Mesenchymal stem cell of the bone marrow (primary cell): ENCODE measurements around a stretch of chr15.

DNA sequence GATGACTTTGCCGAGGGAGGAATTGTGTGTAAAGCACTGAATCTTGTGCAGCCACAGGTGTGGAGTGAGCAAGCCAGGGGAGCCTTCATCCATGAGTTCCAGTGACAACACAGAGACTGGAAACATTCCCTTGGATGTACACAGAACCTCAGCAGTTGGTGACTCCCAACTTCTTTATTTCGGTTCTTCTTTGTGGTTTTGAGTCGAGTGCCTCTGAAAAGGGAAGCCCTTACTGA is 7.6 kb downstream of the SLCO3A1 start:
- CAGE, long polyA plus RNA = no peak

GRCh38 chr15:91965802-91966517 is 112.5 kb downstream of the SLCO3A1 start:
- CAGE, long polyA plus RNA = no peak

DNA sequence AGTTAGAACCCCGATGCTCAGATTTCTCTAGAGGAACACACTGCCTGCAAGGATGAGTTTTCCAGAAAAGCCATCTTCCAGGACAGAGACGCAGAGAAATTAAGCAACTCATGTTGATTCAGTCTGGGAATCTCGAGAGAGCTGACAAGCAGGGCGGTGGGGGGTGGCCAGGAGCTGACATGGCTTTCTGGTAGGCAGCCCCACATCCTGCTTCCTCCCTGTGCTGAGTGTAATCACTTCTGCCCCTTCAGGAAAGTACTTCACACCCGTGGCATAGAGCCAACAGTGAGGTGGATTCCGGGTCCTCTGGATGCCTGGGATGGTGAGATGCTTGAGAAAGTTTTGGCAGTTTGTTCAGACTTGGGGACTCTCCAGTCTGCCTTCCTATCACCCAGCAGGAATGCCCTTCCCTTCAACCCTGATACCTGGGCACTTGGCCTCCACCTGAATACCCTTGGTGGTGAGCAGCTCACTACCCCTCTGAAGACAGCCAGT is 221.2 kb downstream of the SLCO3A1 start:
- CAGE, long polyA plus RNA = no peak

DNA sequence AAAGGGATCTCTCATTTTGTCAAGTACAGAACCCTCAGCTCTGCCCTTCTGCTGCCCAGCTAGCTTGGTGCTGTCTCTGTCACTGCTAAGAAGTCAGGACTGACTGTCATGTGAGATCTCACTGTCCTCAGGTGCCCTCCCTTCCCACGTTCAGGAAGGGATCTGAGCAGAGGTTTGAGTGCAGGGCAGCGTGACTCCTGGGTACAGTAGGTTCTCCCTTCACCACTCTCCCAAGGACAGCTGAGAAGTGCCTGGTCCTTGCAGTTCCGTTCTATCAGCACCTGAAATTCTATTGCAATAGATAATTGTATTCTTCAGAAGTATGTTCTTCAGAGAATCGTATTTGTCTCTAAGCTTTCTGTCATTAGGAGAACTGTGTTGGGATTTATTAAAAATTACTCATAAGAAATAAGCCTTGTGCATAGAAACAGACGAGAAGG is 229.8 kb downstream of the SLCO3A1 start:
- CAGE, long polyA plus RNA = no peak

DNA sequence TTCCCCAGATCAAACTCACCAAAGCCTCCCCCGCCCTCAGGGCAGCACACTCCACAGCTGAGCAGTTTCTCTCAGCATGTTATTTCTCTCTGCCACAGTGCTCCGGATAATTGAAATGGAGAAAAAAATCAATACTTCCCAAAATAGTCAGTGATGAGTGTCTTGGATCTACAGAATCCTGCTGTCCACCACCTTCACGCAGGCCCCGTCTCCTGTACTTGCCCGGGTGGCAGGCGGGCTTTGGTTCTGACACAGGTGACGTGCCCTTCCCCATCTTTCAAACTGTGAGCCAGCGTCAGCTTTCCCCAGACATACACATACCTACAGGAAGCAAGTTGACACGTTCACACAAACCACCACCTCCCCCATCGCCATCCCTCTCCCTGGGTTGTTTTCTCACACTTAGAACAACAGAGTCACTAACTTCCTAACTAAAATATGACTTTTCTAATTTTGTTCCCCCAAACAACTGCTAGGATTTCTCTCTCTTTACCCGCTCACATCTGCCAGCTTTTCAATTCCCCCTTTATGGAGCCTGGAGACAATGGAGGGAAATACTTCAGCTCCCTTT is 248.2 kb downstream of the SLCO3A1 start:
- CAGE, long polyA plus RNA = no peak

DNA sequence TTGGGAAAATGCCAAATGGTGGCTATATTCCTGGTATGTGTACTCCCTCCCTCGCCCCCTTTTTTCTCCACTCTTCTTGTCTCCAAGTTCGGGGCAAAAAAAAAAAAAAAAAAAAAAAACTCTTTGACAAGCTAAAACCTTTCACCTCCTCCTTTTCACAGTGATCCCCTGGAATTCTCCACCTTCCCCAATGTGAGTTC is 263.0 kb upstream of the ST8SIA2 start:
- CAGE, long polyA plus RNA = no peak

GRCh38 chr15:92162848-92163557 is 230.7 kb upstream of the ST8SIA2 start:
- CAGE, long polyA plus RNA = no peak

DNA sequence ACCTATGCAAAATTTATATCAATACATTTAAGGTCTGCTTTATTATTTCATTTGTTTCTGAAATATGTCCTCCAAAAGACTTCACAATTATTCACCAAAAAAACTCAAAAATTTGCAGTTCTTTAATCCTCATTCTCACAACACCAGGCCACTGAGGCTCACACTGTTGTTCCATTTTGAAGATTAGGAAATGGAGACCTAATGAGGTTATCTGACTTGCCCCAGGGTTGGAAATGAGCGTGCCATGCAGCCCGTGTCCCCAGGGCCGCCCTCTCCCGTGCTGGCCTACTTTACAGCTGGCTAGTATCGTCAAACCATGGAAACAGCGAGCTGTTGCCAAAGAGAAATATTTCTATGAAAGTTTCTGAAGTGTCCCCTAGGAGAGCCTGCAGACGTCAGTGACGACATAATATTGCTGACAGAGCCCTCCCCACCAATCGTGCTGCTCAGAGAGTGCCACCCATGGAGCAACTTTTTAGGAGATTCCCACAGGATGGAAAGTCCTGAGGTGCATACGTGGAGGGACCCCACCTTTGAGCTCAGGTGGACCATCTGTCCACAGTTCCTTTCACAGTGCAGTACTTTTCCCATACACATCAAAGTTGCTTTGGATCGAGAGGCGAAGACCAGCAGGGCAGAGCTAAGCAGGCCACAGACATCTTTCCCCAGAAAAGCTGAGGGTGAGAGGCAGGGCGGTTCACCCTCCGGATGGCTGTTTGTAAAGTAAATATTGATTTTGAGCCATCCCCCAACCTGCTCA is 11.2 kb upstream of the FAM174B start:
- CAGE, long polyA plus RNA = no peak

- CAGE, long polyA plus RNA = no peak
Observed at GRCh38 chr15:92733618-92734690, 78.4 kb upstream of the FAM174B start.

- CAGE, long polyA plus RNA = no peak
Observed at GRCh38 chr15:92810449-92811057, 89.6 kb upstream of the CHD2 start.

- CAGE, long polyA plus RNA = no peak
Observed at GRCh38 chr15:92845140-92845659, 54.9 kb upstream of the CHD2 start.

DNA sequence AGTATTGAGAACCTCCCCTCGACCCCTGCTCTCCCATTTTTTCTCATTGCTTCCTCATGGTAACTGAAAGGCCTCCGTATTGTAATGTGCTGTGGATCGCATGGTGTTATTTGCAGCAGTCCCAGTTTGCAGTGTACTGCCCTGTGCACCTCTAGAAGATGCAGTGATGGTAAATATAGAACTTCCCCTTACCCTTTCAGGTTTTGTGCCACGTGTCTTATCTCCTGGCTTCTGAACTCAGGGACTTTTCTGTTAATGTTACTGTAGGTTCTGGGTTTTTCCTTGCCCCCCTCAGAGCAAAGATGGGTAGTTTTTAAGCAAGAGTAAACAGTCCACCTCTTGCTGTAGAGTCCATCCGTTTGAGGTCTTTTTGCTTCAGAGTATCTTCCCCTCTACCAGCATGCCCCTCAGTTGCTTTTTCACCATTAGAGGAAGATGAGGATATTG is 22.3 kb downstream of the CHD2 start:
- CAGE, long polyA plus RNA = no peak

- CAGE, long polyA plus RNA = no peak
Observed at GRCh38 chr15:92930689-92931200, 30.6 kb downstream of the CHD2 start.

GRCh38 chr15:92972147-92972570 is 72.0 kb downstream of the CHD2 start:
- CAGE, long polyA plus RNA = no peak

- CAGE, long polyA plus RNA = no peak
Observed at GRCh38 chr15:93002084-93002545, 86.9 kb downstream of the RGMA start.

GRCh38 chr15:93005243-93005556 is 83.8 kb downstream of the RGMA start:
- CAGE, long polyA plus RNA = no peak

DNA sequence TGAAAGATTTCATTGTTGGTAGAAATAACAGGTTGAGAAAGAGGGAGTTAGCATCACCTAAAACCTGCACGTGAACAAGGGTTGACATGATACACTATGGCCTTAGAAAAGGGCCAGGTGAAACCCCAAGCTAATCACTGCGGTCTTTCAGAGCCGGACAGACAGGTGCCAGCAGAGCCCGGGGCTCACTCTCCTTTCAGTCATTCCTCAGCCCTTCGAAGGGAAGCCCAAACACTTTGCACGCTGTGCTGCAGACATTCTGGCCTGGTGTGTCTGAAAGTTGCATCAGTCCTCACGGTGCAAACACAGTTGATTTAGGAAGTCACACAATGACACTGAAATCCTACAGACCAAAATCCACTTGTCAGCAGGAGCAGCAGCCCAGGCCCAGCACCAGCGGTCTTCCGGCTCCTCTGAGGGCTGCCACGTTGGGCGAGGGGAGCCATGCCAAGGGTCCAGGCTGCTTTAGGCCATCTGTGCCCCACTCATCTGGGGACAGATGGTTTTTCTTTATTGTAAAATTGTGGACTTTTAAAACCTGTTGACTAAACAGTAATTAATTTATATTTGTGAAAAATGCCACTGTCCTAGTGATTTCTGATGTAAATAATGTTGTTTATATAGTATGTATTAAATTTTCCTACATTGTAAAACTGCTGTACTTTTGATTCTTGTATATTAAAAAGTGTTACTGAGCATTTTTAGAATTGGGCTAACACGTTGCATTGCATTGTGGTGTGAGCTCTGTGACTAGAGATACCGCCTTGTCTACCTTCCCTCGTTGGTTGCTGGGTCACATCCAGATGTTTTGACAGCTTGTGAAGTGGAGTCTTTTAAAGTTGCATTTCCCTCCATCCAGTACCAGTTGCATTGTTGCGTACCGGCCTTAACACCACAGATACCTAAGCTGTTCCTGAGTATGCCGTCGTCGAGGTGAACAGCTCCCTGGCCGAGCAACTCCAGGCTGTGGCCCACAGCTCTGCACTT is 61.4 kb downstream of the RGMA start:
- CAGE, long polyA plus RNA = no peak

DNA sequence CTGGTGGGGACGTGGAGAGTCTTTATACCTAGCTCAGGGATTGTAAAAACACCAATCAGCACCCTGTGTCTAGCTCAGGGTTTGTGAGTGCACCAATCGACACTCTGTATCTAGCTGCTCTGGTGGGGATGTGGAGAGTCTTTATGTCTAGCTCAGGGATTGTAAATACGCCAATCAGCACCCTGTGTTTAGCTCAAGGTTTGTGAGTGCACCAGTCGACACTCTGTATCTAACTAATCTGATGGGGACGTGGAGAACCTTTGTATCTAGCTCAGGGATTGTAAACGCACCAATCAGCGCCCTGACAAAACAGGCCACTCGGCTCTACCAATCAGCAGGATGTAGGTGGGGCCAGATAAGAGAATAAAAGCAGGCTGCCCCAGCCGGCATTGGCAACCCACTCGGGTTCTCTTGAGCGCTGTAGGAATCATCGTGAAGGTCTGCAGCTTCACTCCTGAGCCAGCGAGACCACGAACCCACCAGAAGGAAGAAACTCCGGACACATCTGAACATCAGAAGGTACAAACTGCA is 56.6 kb downstream of the RGMA start:
- CAGE, long polyA plus RNA = no peak

DNA sequence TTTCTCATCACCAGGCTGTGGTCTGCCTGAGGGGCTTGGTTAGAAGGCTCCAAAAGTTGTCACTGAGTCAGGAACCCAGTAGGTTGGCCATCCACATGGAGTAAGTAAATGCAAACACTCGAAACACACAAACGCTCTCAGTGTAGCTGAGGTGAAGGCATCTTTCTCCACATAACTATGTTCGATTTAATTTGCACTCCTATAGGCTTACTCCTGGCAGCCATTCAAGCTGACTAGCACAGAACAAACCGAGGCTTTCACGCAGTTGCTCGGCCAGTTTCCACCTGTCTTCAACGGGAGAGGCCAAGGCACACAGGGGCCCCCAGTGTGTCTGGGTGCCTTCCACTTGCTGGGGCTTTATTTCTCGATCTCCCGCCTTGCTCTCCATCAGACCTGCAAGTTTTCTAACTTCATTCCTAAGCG is 18.9 kb downstream of the RGMA start:
- CAGE, long polyA plus RNA = no peak

DNA sequence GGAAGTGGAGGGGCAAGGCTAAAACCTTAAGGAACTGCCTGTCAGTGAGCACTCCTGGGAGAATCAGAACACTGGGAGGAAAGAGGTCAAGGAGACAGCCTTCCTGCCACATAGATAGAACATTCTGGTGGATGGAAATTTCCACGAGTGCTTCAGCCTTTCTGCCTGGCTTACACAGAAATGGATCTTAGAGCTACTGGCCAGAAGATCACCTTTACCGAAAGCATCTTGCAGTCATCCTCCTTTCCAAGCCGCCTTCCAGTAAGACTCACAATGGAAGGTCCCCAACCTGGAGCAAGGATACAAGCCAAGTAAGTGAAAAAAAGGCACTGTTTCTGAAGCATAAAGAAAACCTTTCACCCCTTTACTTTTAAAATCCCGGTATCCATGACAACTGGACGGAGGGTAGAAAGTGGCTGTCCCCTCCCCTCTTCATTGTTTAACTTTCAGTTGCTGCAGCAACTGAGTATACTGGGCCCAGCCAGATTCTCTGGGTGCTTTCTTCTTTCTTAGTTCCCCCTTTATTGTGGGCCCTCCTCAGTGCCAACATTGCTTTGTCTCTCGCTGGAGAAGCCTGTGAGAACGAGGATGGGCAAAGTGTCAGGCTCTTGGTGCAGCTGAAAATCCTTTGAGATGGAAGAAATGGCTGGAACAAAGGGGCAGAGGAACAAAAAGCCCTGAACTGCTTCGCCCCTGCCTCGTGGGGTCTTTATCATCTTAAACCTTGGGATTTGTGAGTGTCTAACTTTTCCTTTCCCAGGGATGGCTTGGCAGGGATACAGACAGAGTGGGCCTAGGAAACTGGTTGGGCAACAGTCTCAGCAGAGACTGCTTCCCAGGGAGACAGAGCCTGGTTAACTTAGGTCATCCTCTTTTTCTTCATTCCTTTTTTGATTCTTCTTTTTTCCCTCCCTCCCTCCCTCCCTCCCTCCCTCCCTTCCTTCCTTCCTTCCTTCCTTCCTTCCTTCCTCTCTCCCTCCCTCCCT is 223.9 kb upstream of the RGMA start:
- CAGE, long polyA plus RNA = no peak